Brain (tissue), 1 donor: ENCODE measurements around the gene HABP2.

DNA sequence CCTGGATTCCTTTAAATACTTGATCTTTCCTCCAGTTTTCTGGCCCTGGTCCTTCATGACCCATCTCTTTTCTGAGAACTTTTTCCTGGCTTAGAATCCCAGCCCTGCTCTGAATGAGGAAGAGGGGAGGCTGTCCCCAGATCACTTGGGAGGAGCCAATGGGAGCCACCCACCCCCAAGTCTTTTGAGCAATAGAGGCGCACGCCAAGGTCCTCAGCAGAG lies 126.7 kb downstream of the ADRA2A start:
- RRBS: no CpG with 5 or more reads among the region's 2 CpGs

DNA sequence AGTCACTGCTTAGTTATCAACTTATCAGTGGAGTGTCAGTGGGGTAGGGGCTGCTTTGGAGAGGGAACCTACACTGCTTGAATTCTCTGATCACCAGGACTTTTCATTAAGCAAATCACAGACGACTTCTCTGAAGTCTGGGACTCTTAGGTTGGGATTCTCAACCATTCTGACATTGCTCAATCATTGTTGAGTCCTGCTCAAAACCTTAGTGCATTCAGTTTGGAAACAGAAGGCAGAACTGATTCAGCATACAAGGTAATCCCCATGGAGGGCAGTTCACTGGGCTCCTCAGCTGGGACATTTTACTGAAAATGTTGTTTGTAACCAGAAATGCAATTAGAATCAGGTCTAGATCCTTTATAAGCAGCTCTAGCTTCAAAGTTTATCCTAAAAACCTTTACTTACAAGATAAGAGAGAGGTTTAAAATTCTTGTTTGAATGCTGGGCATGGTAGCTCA lies 26.1 kb downstream of the TECTB start:
- RRBS: no CpG with 5 or more reads among the region's 1 CpG

- RRBS: no CpG with 5 or more reads among the region's 3 CpGs
Observed at GRCh38 chr10:112338883-112339329, 35.0 kb upstream of the ACSL5 start.

GRCh38 chr10:112361933-112362872 lies 11.7 kb upstream of the ACSL5 start:
- RRBS: no CpG with 5 or more reads among the region's 6 CpGs

- RRBS: no CpG with 5 or more reads among the region's 6 CpGs
Observed at GRCh38 chr10:112383181-112383794, 9.4 kb downstream of the ACSL5 start.

GRCh38 chr10:112445649-112446645 lies 767 bp downstream of the ZDHHC6 start:
- RRBS: no CpG with 5 or more reads among the region's 16 CpGs

GRCh38 chr10:112526929-112527327 lies 79.9 kb downstream of the VTI1A start:
- RRBS: no CpG with 5 or more reads among the region's 10 CpGs

- RRBS: no CpG with 5 or more reads among the region's 6 CpGs
Observed at GRCh38 chr10:112880883-112881563, 69.0 kb upstream of the TCF7L2 start.

DNA sequence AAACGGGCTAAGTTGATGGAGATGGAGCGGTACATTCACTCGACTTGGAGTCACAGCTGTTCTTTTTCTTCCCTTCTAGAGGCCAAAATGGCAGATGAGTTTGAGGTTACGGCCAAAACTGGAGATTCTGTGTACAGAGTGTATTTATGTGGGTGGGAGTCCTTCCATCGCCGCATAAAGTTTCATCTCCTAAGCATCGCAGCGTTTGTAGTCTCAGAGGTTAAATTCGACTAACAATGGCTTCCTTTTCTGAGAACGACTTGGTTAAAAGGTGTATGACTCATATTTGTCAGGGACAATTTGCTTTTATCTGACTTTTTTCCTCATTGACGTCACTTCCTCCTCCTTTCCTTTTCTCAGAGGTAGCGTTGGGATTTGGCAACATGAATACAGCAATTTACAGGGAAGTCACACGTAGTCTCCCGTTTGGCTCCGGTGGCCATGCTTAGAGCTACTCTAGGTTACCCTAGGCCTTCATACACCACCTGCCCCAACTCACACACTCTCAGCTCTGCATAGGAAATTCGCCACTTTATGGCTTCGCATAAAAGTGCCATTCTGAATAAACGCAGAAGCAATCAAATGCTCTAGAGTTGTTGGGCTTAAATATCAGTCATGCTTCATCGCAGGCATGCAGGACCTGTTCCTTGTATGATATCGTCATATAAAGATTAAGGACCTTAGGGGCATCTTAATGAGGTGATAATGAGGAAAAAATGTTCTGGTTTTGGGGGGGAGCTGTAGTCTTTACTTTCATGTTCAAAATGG lies 37.5 kb upstream of the TCF7L2 start:
- RRBS: no CpG with 5 or more reads among the region's 20 CpGs

GRCh38 chr10:112961494-112962214 lies 11.6 kb downstream of the TCF7L2 start:
- RRBS: no CpG with 5 or more reads among the region's 9 CpGs

DNA sequence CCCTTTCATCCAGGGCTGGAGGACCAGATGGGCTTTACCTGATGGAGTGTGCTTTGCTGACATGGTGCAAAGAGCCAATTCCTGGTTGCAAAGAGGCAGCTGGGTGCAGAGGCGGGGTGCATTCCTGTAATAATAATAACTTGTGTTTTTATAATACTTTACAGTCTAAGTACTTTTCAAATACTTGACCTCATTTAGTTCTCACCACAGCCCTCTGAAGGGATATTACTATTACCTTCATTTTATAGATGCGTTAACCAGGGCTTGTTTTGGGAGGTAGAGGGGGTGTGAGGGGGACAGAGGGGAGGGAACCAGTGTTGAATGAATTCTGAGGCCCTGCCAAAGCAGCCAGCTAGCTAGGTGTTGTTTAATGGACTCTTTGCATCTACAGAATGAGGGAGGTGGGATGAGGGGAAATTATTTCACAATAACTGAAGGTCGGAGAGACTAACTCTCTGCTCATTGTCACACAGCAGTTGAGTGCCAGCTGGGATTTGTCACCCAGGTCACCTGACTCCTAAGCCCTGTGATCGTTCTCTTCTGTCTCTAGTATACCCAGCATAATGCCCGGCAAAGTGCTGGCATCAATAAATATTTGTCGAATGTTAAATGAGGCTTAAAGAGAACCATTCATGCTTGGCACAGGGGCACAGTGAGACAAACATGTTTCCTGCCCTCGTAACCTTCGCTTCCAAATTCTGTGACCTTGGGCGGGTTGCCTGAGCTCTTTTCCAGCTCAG lies 70.6 kb downstream of the TCF7L2 start:
- RRBS: no CpG with 5 or more reads among the region's 9 CpGs

DNA sequence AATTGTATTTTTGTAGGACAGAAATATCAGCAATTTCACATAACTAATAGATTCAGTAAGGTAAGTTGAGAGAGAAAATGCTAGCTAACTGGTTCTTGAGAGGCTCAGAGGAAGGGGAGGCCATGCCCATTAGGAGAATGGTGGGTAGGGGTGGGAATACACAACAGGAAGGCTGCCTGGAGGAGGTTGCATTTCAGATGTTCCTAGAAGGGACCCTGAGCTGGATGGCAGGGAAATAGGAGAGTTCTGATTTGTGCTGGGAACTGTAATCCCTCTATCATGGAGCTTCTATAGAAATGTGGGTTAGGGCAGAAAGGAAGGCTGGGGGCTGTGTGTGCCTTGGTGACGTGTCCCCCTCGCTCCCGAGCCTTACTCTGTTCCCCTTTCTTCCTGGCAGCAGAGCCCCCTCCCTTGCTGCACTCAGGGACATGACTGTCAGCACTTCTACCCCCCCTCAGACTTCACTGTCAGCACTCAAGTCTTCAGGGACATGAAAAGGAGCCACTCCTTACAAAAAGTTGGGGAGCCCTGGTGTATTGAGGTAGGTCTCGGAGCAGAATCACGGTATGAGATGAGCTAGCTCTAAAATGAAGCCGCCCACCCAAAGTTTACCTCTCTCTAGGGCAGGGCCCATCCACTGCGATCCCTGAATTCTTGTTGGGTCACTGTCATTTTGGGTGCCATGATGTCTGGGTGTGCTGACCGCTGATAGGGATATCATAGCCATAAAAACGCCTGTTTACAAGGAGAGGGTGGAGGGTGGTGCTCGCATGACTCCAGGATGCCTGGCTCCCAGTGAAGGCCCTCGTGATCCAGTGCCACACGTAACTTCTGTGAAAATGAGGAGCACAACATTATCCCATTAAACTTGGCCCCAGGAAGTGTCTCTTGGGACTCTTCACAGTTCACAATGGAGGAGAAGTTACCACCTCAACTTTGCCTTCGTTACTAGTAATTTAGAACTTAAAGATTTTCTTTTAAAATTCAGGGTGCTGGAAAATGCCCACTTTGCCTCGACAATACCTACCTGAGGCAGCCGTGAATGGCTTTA lies 139.3 kb downstream of the TCF7L2 start:
- RRBS: no CpG with 5 or more reads among the region's 15 CpGs

DNA sequence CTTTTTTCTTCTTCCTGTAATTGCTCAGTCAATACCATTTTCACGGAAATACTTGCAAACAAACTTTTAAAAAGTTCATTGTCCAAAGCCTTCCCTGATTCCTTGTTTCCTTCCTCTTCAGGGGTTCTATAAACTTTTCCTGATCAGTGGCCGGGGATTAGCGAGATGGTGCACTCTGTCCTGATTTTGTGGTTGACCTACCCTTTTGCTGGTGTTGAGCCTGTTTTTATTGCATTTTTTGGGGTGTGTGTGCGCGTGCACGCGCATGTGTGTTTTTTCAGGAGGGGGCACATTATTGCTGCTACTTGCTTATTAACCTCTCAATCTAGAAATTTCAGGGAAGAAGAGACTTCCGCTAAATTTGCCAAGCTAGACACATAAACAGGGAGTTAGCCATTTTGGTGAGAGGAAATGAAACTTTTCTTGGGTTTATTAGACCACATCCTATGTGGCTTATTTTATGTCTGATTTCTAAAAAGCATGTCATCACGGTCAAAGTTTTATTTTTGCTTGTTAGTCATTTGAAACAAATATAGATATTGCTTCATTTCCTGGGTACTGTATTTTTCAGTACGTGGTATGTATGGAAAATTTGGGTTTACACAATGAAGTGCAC lies 143.9 kb downstream of the TCF7L2 start:
- RRBS: no CpG with 5 or more reads among the region's 10 CpGs

DNA sequence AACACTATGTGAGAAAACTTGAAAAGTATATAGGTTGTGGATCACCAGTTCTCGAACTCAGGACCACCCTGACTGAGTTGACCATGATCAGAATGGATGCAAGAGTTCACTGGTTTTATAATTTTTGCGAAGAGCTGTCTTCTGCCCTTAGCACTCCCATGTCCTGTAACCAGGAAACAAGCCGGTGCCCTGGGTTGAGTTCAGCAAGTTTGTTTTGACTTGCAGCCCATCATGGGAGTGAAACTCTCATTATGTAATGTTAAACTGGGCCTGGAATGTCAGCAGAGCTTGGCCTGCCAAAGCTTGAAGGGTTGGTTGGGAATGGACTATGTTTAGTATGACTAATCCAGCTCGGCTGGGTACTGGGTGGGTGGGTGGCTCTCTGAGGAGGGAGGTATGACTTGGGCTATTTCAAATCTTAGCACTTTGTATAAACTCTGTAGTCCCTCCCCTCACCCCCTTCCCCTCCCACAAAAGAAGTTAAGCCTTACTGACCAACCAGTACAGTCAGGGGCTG lies 156.9 kb downstream of the TCF7L2 start:
- RRBS: no CpG with 5 or more reads among the region's 4 CpGs

- RRBS: no CpG with 5 or more reads among the region's 11 CpGs
Observed at GRCh38 chr10:113131478-113132260, 181.6 kb downstream of the TCF7L2 start.

DNA sequence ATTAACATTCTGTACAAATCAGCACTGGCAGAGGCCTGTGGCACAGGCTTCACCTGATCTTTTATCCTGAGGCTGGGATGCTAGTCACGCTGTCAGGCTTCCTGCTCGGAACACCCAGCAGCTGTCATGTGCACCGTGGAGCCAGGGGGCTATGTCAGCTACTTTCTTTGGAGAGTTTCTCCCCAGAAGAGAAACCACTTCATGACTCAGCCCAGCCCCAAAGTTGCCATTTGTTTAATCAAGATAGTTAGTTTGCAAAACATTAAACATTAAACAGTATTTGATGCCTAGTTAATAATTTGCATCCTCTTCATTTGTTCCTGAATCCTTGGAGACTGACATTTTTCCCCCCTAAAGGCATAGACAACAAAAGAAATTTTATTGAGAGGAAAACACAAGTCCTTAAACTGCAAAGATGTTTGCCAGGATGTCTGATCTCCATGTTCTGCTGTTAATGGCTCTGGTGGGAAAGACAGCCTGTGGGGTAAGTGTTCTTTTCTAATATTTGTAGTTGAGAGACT lies at the start of gene HABP2:
HABP2 (plus strand) TSS at position 347 of the 521 bp plus-strand sequence.
- RRBS: no CpG with 5 or more reads among the region's 3 CpGs

DNA sequence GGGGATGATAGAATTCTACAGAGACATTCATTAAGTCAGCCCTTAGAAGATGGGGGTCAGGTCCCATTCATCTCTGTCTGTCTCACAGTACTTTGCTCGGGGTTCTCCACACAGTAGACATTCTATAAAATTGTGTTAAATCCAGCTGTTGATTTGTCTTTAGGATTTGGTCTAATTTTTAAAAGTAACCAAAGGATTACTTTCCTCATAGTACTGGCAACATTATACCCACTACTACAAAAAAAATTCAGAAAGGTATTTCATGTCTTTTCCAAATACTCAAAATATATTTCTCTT lies 31.8 kb downstream of the HABP2 start:
- RRBS: no CpG with 5 or more reads among the region's 1 CpG

- RRBS: no CpG with 5 or more reads among the region's 5 CpGs
Observed at GRCh38 chr10:113630787-113631393, 33.0 kb downstream of the NRAP start.

DNA sequence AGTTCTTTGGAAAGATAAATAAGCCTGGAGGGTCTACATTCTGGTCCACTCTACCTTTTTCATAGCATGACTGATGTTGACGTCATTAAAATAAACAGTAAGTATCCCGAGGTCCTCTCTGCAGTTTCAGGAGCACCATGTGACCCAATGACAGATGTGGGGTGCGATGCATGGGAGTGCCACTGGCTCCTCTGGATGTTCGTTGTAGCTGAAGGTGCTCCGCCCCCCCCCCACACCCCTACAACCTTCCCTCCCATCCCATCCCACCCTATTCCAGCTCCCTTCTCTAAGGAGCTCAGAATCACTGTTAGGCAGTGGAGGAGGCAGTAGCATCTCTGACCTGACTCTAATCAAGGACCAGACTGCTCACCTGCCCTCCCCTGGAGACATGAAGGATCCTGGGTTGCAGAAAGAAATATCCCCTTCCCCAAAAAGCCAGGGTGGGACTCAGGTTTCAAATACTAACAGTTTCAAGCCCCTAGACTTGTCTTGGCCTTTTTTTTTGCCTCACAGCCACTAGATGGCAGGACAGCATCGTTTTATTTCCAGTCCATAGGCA lies 25.1 kb downstream of the CASP7 start:
- RRBS: no CpG with 5 or more reads among the region's 6 CpGs

GRCh38 chr10:113712520-113713174 lies 32.9 kb downstream of the CASP7 start:
- RRBS: no CpG with 5 or more reads among the region's 13 CpGs